ENCODE measurements around a stretch of chr2.

DNA sequence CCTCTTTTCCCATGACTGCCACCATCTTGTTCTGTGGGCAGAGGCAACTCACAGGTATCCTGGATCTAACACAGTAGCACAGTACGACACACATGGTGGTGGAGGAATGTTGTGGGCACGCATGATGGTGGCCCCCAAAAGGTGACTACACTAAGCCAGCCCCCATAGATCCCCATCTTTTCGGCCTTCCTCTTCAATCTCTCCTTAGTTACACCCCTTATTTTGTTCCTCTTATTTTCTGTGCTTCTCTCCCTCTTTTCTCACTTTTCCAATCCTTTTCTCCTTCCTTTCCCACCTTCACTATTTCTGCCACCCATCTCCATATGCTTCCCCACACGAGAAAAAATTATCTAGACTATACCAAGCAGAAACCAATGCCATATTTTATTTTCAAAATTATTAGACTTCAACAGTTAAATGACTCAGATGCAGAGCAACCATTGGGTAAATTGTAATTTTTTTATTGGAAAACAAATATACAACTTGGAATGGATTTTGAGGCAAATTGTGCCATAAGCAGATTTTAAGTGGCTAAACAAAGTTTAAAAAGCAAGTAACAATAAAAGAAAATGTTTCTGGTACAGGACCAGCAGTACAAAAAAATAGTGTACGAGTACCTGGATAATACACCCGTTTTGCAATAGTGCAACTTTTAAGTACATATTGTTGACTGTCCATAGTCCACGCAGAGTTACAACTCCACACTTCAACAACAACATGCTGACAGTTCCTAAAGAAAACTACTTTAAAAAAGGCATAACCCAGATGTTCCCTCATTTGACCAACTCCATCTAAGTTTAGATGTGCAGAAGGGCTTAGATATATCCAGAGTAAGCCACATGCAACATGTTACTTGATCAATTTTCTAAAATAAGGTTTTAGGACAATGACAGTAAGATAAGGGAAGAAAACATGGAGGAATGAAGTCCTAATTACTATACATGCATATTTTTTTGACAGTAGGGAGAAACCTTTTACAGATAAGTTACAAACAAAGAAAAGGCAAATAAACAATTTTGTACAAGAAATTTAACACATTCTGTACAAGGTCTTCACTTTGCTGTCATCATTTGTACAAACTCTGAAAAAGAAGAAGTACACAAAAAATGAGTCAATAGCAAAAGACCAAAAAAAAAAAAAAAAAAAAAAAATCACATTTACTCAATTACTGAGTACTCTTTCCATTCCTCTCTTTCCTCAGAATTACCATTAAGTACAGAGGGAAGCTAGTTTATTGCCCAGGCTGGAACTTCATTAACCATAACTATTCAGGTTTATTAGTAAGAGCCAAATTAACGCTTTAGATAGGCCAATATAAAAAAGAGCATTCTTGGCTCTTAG, 5.1 kb upstream of the STPG4 start:
- RRBS: no CpG with 5 or more reads among the region's 8 CpGs

GRCh38 chr2:47230420-47230918, 54.2 kb upstream of the CALM2 start:
- RRBS: no CpG with 5 or more reads among the region's 4 CpGs

- RRBS: no CpG with 5 or more reads among the region's 12 CpGs
These were observed 34.8 kb upstream of the EPCAM start for GRCh38 chr2:47334150-47334805.

GRCh38 chr2:47345882-47346197, 23.3 kb upstream of the EPCAM start:
- RRBS: no CpG with 5 or more reads among the region's 2 CpGs

- RRBS: no CpG with 5 or more reads among the region's 9 CpGs
These were observed 49.0 kb downstream of the KCNK12 start for GRCh38 chr2:47521811-47522219.

DNA sequence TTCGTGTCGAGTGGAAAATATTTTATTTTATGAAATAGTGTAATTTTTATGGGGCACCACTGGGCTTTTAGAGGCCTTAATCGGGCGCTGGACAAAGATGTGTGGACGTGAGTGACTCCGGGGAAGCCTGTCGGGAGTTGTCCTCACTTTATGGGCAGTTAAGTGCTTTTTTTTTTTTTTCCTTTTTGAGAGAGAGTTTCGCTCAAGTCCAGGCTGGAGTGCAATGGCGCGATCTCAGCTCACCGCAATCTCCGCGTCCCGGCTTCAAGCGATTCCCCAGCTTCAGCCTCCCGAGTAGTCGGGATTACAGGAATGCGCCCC, 1.3 kb downstream of the MSH6 start:
- RRBS: no CpG with 5 or more reads among the region's 18 CpGs

- RRBS: no CpG with 5 or more reads among the region's 7 CpGs
These were observed 56.4 kb downstream of the MSH6 start for GRCh38 chr2:47839311-47839852.

DNA sequence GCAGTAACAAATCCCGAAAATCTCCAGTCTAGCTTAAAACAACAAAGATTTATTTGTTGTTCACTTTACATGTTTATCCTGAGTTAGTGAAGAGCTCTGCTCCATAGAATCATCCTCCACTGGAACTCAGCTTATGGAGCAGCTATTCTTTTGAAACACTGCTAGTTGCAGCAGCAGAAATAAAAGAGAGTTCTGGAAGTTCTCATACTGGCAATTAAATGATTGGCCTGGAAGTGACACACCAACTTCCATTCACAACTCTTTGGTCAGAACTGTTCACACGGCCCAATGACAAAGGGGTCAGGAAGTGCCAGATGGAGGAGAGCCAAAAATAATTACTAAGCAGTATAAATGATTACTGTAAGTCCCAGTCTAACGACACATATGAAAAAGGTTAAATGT, 39.1 kb downstream of the FBXO11 start:
- RRBS: no CpG with 5 or more reads among the region's 3 CpGs

- RRBS: 2% methylated on average over 3 of the region's 46 CpGs
These were observed 1.5 kb downstream of the FBXO11 start for GRCh38 chr2:47904607-47905364.

DNA sequence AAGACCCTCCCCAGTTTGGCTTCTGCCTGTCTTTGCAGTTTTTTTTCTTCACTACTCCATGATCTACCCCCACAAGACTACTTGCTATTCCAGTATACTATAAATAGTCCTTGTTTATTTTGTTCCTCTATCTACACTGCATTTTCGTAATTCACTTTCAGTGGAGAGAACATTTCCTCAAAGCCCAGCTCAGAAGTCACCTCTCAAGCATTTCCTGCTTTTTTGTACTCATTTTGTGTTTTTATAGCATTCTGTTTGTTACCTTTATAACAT, 38.6 kb downstream of the FOXN2 start:
- RRBS: no CpG with 5 or more reads among the region's 1 CpG

DNA sequence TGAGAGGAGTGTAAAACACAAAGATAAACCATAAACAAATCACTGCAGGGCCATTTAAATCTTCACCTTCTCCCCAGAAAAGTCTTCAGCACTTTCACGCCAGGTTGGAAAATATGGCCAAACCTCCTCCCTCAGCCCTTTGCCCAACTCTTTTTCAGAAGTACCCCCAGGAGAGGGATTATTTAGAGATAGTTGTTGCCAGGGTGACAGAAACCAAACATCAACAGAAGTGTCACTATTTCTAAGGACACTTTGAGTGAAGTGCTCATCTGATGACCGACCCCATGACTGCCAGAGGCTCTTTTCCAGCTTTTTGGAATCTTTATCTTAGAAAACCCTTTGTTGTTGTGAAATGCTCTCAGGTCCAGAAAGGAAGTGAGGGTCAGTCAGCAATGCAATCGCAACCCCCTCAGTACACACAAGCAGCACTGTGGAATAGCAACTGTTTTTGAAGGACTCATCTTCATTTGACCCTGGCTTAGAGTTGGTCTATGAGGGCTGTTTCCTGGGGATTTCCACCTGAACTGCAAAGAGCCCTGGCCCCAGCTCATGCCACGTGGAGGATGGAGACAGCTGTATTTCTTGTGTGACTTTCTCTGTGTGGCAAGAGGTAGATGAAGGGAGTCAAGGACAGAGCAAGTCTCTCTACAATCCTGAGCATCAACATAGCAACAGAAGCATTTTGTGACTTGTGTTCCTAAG, 24.6 kb upstream of the PPP1R21 start:
- RRBS: no CpG with 5 or more reads among the region's 4 CpGs

DNA sequence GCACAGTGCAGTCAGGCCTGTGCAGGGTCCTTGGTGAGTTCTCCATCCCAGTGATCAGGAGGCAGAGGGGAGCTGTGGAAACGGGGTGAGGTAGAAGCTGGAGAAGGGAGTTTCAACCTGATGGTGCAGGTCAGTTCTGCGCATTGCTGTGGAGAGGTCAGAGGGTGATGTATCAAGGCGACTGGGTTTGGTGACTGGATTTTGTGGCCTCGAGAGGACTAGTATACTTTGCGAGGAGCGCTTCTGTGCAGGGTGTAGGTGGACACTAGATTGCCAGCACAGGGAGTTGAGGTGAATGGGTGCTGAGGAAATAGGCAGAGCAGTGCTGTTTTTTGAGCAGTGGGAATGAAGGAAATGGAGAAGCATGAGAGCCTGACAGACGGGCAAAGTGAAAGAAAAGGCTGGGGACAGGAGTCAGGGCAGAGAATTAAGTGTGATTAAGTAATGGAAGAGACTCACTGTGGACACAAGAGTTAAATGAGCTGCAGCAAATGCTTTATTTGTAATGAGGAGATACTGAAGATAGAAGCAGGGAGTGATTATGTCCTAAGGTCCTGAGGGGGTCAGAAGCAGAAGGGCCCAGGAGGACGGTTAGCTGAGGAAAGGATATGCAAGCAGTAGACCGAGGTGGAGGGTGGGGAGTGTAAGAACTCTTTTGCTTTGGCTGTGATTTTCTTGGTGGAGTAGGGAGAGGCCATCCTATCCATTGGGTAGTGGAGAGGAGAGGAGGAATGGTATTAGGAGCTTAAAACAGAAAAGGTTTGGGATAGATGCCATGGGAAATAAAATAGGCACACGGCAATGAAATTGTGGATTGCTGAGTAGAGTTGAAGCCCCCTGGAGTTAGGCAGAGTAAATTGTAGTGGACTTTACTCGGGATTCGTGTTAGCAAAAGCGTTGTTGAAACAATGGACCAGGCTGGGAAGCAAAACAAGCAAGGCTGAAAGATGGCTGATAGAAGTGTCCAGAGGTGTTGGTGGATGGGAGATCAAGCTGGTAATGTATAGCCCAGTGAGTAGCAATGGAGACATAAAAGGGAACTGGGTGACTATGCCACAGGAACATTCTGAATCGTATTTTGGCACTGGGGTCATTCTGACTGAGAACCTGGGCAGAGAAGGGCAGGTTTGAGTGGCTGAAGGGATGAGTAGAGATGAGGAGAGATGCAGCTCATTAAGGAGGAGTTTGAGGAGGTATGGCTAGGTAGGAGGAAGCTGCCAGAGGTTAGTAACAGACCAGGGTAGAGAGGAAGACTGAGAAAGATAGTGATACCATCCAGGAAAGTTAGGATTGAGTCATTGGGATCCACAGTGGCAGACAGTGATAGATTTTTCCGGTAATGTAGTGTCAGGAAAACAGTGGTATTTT, 23.1 kb downstream of the PPP1R21 start:
- RRBS: no CpG with 5 or more reads among the region's 15 CpGs

DNA sequence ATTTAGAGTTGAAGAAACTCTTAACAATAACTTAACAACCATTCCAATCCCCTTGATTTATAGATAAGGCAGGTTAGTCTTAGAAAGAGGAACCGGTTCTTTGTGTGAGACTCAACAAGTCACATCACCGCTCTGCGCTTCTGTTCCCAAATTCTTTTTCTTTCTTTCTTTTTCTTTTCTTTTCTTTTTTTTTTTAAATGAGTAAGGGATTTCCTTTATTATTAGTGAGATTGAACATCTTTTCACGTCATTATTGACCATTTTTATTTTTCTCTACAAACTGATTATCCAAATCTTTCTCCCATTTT, 655.2 kb downstream of the NRXN1 start:
- RRBS: no CpG with 5 or more reads among the region's 4 CpGs

- RRBS: 85% methylated on average over 15 of the region's 33 CpGs
These were observed 1138.1 kb upstream of the CHAC2 start for GRCh38 chr2:52629466-52629906.

DNA sequence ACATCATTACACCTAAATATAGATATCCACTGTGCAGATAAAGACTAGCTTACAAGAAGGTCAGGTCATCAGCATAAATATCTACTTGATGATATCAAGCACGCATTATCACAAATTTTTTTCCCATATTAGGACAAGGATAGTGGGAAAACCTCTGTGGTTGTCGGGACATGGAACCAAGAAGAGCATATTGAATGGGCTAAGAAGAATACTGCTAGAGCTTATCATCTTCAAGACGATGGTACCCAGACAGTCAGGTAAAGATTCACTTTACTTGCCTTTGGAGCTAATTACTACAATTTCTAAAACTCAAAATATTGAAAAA, 25.9 kb downstream of the ERLEC1 start:
- RRBS: no CpG with 5 or more reads among the region's 3 CpGs

GRCh38 chr2:53974193-53974689, 3.3 kb downstream of the ACYP2 start:
- RRBS: no CpG with 5 or more reads among the region's 3 CpGs

DNA sequence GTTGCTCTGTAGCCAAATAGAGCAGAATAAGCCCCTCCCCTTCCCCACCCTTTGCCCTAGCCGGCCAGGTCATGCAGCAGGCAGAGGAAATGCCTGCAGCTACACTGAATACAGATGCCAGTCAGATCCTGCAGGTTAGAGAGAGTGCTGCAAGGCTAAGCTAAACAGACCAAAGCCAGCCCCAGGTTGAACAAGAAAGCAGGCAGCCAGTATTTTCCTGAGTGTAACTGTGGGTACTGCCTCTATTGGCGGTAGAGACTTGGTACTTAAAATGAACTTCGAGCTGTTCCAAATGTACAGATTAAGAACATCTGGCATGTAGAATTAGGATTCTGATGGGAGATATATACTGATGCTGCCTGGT, 132.9 kb downstream of the ACYP2 start:
- RRBS: no CpG with 5 or more reads among the region's 3 CpGs

- RRBS: no CpG with 5 or more reads among the region's 7 CpGs
These were observed 46.4 kb upstream of the SPTBN1 start for GRCh38 chr2:54409539-54410263.

- RRBS: no CpG with 5 or more reads among the region's 8 CpGs
These were observed 34.0 kb upstream of the SPTBN1 start for GRCh38 chr2:54422107-54422602.

DNA sequence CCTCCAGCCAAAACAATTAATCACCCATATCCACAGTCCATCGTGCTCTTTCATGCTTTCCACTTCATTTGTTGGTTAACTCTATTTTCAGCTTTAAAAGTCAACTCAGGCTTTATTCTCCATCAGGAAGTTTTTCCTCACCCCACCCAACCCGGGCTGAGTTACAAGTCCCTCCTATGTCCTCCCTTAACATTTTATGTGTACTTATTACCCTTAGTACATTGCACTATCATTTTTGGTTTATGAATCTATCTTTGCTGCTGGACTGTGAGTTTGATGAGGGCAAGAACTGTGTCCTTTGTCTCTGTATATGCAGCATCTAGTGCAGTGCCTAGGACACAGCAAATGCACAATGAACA, 27.6 kb upstream of the SPTBN1 start:
- RRBS: no CpG with 5 or more reads among the region's 2 CpGs

All from UCH-1 (cell line).